Amniotic epithelial cell (primary cell): ENCODE data around the genes XAGE2, SSX7, SSX2, FAM156B and HSD17B10.

DNA sequence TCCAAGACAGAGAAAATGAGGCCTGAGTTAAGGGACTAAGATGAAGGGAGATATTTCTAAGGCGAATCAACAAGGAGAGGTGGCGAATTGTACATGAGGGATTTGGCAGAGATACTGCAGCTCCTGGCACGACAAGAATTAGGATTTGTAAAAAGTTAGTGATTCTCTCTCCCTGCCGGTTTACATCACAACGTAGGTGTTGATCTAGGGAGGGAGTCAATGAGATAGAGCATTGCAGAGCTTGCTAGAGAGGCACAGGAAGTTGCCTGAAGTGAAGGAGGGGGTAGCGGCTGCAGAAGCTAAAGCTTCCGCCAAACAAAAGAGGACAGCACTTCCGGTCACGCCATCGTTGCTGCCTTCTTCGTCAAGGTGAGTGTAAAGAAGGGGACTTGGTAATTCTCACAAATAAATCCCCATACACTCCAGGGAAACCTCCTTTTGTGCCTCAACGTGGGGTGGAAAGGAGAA is 59.5 kb downstream of the GSPT2 start:
- RRBS = no CpG with 5 or more reads among the region's 12 CpGs

- RRBS = no CpG with 5 or more reads among the region's 7 CpGs
These were observed 8.1 kb downstream of the MAGED1 start for GRCh38 chrX:51901365-51902074.

DNA sequence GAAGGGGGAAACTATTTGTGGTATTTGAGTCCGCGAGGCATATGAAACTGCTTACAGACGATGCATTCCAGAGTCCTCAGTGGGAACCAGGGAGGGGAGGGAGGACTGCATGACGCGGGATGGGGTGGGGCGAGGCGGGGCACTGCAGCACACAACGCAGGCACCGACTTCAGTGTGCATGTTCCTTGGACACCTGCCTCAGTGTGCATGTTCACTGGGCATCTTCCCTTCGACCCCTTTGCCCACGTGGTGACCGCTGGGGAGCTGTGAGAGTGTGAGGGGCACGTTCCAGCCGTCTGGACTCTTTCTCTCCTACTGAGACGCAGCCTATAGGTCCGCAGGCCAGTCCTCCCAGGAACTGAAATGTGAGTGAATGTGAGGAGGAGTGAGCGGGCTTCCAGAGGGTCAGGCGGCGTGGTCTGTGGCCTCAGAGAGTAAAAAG is at the start of gene XAGE2:
Gene XAGE2, plus strand, starts transcription at position 172 of the 442 bp plus-strand sequence.
- RRBS = no CpG with 5 or more reads among the region's 19 CpGs

- RRBS = no CpG with 5 or more reads among the region's 10 CpGs
These were observed 60.0 kb upstream of the XAGE1B start for GRCh38 chrX:52576810-52577309.

DNA sequence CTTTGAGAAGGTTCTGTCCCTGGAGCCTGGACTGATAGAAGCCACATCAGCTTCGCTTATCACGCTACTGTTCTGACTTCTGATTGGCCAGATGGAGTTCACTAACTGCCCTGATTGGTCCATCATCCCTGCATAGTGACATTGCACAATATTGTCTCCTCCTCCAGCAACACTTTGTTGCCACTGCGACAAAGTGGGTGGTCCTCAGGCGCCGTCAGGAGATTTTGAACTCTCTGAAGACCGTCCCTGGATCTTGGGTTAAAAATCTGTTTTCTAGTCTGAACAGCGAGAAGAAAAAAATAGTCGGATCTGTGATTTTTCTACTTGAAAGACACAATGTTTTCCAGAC is at the start of gene SSX7:
Gene SSX7, minus strand, starts transcription at position 30 of the 349 bp plus-strand sequence.
- RRBS = no CpG with 5 or more reads among the region's 8 CpGs

GRCh38 chrX:52707006-52707387 is at the start of gene SSX2:
SSX2 (minus strand) TSS chrX:52707178.
- RRBS = no CpG with 5 or more reads among the region's 15 CpGs

DNA sequence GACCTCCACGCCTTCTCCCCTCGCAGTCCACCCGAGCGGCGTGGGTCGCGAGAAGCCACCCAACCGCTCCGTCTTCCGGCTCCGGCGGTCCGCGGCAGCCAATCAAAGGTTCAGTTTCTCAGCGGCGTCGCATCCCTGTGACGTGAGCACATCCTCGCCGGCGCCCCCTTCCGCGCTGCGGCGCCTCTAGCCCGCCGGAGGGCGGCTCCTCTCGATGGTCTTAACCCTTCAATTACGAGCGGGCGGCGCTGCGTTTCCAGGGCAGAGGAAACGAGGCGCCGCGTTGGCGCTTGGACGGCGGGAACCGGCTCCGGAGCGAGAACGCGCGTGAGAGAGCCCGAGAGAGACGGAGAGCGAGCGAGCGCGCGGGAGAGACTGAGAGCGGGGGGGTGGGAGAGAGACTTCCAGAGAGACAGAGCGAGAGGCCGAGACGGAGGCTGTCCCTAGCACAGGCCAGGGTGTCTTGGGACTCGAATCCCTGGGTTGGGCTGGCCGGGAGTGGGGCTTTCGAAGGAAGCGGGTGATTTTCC is at the start of gene FAM156B:
Gene FAM156B, plus strand, starts transcription at position 248 of the 530 bp plus-strand sequence.
- RRBS = no CpG with 5 or more reads among the region's 62 CpGs

DNA sequence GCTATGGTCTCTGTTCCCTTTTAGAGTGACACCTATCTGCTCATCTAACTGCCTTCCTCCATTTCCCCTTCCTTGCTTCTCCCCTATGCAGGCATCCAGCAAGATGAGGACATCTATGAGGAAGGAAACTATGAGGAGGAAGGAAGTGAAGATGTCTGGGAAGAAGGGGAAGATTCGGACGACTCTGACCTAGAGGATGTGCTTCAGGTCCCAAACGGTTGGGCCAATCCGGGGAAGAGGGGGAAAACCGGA is 5.4 kb downstream of the TSPYL2 start:
- RRBS = no CpG with 5 or more reads among the region's 5 CpGs

DNA sequence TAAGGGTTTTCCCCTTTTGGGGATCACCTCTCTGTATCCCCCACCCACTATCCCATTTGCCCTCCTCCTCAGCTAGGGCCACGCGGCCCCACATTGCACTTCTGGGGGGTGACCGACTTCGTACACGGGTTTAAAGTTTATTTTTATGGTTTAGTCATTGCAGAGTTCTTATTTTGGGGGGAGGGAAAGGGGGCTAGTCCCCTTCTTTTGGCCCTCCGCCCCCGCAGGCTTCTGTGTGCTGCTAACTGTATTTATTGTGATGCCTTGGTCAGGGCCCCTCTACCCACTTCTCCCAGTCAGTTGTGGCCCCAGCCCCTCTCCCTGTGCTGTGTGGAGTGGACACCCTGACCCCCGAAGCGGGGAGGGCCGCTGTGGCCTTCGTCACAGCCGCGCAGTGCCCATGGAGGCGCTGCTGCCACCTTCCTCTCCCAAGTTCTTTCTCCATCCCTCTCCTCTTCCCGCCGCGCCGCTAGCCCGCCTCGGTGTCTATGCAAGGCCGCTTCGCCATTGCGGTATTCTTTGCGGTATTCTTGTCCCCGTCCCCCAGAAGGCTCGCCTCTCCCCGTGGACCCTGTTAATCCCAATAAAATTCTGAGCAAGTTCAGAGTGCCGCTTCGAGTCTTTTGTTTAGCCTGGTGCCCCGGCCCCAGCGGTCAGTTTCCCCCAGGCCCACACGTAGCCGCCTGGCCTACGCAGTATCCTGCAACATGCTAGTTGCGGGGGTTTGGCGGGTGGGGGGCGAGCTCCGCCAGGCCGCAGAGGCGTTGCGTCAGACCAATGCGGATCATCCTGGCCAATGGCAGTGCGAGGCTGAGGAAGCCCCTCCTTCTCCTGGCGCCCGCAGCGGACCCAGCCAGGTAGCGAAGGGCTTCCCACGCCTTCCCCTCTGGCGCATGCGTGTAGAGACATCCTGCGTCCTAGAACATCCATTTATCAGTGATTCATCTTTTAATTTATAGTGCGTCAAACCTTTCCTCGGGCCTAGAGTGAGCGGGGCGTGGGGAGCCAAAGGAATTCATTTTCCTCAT is 5.7 kb upstream of the KANTR start:
- RRBS = no CpG with 5 or more reads among the region's 55 CpGs

- RRBS = 5% methylated on average over 7 of the region's 25 CpGs
These were observed 363 bp upstream of the KDM5C start for GRCh38 chrX:53225328-53225811.

DNA sequence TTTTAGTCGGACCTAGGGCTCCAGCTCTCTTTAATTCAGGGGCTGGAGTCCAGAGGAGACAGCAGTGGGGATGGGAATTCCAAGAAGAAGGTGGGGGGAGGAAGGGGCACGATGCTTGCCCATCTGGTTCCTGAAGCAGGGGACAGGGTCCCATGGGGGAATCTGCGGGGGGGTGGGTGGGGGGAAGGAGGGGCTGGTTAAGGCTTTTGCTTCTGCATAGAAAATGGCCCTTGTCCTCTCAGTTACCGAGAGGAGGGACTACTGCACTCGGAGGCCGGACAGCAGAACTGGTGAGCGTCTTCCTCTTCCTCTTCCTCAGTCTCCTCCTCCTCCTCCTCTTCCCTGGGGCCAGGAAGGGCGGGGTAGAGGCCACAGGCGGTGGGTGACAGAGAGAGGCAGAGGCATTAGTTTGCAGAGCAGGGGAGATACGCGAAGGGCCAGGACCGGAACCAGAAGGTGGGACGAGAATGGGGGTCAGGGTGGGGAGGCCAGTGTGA is 41.8 kb upstream of the KDM5C start:
- RRBS = no CpG with 5 or more reads among the region's 13 CpGs

DNA sequence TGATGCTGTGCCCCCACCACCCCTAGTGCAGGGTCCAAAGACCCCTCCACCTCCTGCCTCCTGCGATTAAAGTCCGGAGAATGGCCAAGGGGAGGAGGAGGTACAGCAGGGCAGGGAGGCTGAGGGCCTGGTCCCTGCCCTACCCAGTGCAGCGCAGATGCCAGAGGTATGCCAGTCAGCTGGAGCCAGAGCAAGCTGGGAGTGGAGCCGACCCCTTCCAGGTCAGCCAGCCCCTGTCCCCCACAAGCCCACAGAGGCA is 40.6 kb downstream of the IQSEC2 start:
- RRBS = no CpG with 5 or more reads among the region's 4 CpGs

- RRBS = no CpG with 5 or more reads among the region's 4 CpGs
These were observed 23.0 kb downstream of the SMC1A start for GRCh38 chrX:53399351-53399966.

DNA sequence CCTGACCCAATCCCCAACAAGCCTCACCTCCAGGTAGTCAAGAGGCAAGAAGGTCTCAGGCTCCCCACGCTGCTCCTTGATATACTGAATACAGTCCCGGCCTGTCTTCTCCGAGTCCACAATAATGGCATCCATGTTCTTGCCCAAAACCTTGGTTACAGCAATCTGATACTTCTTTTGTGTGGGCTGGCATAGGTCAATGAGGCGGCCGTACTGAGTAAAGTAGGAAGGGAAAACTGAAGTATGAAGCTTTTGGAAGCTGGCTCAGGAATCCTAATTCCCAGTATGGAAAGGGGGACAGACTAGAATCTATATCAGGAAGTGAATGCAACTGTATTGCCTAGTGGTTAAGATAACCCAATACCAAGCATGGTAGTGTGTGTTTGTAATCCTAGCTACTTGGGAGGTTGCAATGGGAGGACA is 16.7 kb downstream of the SMC1A start:
- RRBS = no CpG with 5 or more reads among the region's 5 CpGs

- RRBS = 2% methylated on average over 11 of the region's 51 CpGs
These were observed at the start of gene HSD17B10 for GRCh38 chrX:53434049-53434949. HSD17B10 (minus strand) TSS chrX:53434370.

DNA sequence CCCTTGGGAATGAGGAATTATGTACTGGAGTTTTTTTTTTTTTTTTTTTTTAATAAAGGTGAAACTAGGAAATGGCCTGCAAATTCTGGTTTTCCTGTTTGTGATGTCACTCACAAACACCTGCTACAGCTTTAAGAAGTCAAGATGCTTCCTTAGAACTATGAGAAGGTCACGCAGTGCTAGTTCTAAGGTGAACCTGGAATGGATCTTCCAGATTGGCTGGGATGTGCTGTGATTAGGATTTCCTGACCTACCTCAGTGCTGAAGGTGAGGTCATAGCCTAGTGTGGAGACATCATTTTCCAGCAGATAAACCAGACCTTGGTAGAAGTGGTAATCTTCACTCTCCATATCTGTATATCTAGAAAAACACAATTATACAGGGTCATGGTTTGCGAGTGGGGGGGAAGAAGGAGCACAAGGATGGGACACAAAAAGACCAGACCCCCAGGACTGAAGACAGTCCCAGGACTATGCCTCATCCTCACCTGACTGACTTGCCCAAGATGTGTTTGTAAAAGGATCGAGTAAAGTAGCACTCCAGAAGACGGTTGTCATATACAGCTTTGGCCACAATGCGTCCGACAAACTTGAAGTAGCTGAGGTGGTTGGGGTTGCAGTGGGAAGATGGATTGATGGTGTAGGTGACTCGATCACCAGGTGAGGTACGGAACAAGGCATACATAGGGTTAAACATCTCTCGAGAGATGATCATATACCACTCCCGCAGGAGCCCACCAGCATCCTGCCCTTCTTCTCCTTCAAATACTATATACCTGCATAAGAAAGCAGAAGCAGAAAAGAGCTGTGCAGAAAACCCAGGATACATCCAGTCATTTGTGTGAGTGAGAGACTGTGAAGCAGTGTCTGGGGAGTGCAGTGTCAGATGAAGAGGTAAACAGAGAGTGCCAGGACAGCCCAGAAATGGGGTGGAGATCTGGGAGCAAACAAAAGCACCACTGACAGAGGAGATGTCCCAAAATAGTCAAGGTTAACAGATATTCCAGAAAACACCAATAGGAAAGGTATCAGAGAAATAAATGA is 102.0 kb upstream of the HSD17B10 start:
- RRBS = no CpG with 5 or more reads among the region's 10 CpGs

GRCh38 chrX:53542274-53542825 is 108.2 kb upstream of the HSD17B10 start:
- RRBS = no CpG with 5 or more reads among the region's 4 CpGs

- RRBS = 0% methylated on average over 5 of the region's 81 CpGs
These were observed 2.5 kb downstream of the HUWE1 start for GRCh38 chrX:53683645-53684717.

- RRBS = no CpG with 5 or more reads among the region's 5 CpGs
These were observed 1.8 kb downstream of the HUWE1 start for GRCh38 chrX:53684718-53685187.